Panc1 (cell line): ENCODE measurements around the gene CHURC1.

- RRBS, 2 experiments, result no CpG with 5 or more reads among the region's 12 CpGs
Measured at GRCh38 chr14:64186062-64186797, 107.9 kb downstream of the ESR2 start.

GRCh38 chr14:64391843-64392522 is 3.8 kb downstream of the MTHFD1 start:
- RRBS, 2 experiments, result no CpG with 5 or more reads among the region's 2 CpGs

- RRBS, 2 experiments, result no CpG with 5 or more reads among the region's 9 CpGs
Measured at GRCh38 chr14:64425718-64426373, 37.7 kb downstream of the MTHFD1 start.

- RRBS, 2 experiments, result no CpG with 5 or more reads among the region's 6 CpGs
Measured at GRCh38 chr14:64507463-64508350, 3.1 kb downstream of the ZBTB1 start.

- RRBS, 2 experiments, result no CpG with 5 or more reads among the region's 10 CpGs
Measured at GRCh38 chr14:64645242-64645967, 58.8 kb upstream of the PLEKHG3 start.

DNA sequence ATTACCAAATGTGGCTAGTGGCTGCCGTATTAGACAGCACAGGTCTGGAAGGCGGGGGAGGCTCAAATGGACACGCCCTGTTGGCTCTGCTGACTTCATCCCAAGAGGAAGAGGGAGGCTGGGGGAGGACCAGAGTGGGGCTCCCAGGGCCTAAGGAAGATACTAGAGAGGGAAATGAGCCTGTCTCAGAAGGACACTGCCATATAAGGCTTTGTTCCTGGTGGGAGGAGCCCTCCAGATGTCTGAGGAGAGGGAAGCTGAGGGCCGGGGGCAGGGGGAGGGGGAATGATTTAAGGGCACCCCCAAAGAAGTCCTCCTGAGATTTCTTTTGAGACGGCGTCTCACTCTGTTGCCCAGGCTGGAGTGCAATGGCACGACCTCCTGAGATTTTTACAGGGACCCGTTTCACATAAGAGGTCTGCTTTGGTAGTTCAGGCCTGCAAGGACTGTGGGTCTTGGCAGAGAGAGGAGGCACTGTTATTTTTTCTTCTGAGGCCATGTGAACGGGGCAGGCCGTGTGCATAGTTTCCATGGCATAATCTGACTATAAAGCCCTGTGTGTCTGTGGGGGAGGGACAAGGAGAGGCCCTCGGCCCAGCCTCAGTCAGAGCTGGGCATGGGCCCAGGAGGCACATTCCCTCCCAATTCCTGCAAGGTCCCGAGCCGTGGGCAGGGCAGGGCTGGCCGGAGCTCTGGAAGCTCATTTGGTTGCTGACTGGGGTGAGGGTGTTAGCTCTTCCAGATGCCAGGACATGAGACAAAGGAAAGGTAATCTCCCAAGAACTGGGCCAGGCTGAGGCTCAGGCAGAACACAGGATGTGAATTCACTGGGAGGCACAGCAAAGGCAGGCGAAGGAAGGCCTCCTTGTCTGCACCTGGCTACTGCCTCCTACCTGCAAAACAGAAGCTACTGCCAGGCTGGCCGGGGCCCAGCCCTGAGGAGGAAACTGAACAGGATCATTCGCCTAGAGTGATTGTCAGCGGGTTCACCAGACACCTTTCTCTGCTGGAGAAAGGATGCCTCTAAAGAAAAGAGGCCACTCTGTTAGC is 22.1 kb upstream of the PLEKHG3 start:
- RRBS, 2 experiments, result no CpG with 5 or more reads among the region's 18 CpGs

- RRBS, 2 experiments, result no CpG with 5 or more reads among the region's 24 CpGs
Measured at GRCh38 chr14:64683006-64683889, 21.0 kb upstream of the PLEKHG3 start.

- RRBS, 2 experiments, result 4 to 26% methylated on average over 2 of the region's 26 CpGs
Measured at GRCh38 chr14:64715279-64716528, 11.5 kb downstream of the PLEKHG3 start.

DNA sequence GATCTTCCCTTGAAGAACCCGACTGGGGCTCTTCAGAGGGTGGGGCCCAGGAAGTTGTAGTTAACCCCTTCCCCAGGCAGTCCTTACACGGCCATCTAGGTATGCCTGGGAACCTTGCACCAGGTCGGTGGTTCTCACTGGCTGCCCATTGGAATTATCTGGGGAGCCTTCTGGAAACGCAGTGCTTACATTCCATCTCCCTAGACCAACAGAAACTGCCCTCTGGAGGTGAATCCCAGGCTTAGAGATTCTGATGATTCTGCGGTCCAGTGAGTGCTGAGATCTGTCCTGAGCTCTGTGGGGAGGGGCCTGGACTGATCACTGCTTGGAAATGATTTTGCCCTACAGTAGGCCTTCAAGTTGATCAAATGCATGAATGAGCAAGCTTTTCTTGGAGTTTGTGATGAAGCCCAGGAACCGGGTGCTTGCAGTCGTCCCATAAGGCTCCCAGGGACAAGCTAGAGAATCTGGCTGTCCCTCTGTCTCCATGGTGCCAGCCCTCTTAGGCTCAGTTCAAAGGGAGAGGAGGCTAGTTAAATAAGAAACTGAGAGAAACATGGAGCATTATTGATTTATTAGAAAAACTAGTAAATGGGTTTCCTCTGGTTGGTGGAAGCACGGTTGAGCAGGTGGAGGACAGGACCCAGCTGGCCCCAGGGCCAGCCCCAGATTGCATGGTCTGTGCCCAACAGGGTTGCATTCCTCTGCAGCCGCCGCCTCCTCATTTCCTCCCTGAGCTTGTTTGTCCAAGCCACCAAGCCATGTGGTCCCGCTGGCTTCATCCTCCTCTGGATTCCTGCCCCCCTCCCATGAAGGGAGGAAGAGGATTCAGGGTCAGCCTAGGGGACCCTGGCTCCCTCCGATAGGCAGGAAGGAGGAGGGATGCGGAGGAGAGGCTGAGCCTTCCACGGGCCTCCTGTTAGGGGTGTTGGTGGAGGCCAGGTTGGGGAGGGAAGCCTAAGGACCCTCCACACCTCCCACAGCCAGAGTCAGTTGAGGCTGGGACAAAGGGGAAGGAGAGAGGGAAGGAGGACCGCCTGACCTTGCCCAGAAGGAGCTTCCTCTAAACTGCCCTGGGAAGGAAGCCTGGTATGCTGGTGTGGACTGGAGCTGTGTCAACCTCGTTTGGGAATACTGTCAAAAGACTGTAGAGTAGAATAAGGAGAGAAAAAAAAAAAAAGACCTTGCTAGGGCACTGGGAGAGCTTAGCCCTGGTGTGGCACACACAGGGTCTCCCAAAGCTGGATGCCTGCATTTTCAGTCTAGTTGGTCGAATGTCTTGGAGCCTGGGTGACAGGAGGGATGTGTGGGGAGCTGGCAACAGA is 42.0 kb downstream of the PLEKHG3 start:
- RRBS, 2 experiments, result no CpG with 5 or more reads among the region's 17 CpGs

DNA sequence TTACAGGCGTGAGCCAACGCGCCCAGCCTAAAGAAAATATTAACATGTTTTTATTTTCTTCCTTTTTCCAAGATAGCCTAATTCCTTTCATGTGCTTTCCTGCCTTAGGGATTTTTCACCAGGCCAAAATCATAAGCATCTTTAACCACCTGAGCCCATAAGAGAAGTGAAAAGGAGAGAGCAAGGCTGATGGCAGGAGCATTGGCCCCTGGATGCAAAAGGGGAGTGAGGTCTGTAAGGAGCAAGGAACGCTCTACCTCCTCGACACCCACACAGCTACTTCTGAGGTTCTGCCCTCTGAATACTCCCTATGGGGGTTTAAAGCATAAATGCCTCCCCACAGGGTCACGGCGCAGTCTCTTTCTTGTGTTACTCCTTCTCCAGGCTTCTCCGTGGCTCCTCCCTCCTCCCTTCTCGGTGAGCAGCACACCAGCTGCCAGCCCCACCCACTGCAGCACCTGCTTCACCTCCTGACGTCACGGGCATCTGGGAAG is 67.4 kb downstream of the SPTB start:
- RRBS, 2 experiments, result no CpG with 5 or more reads among the region's 11 CpGs

- RRBS, 2 experiments, result no CpG with 5 or more reads among the region's 6 CpGs
Measured at GRCh38 chr14:64858013-64858470, 21.7 kb downstream of the SPTB start.

GRCh38 chr14:64914017-64914541 is at the start of gene CHURC1:
TSS of gene CHURC1 (plus strand) at chr14:64914455.
- RRBS, 2 experiments, result 2 to 8% methylated on average over 5 to 6 of the region's 30 CpGs

- RRBS, 2 experiments, result 4% methylated on average over 9 of the region's 28 CpGs; no CpG with 5 or more reads in 1 of the 2 experiments
Measured at GRCh38 chr14:64914542-64915278, 455 bp downstream of the CHURC1 start.

DNA sequence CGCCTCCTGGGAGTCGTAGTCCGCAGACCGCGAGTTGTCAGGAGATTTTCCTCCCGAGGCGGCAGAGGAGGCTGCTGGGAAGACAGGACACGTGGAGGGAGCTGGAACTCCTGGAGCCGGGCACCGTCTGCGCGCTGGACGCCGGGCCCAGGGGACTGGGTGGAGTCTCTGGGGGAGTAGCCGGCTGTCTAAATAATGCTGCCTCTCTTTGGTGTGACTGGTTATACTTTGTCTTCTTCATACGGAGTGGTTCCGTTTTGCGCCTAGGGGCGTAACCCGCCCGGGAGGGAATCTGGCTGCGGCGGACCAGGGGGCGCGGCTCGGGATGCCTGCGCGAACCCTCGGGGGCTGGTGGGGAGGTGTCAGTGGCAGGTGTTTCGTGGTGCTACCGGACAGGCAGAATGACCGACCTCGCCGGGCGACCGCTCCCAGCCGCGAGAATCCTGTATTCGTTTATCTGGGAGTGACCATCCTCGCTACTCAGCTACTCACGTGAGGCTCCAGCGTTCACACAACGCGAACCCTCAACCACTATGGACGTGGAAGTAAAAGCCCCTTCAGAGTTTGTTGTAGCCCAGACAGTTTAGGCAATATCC is 554 bp upstream of the MAX start:
- RRBS, 2 experiments, result 2 to 3% methylated on average over 6 to 11 of the region's 45 CpGs

DNA sequence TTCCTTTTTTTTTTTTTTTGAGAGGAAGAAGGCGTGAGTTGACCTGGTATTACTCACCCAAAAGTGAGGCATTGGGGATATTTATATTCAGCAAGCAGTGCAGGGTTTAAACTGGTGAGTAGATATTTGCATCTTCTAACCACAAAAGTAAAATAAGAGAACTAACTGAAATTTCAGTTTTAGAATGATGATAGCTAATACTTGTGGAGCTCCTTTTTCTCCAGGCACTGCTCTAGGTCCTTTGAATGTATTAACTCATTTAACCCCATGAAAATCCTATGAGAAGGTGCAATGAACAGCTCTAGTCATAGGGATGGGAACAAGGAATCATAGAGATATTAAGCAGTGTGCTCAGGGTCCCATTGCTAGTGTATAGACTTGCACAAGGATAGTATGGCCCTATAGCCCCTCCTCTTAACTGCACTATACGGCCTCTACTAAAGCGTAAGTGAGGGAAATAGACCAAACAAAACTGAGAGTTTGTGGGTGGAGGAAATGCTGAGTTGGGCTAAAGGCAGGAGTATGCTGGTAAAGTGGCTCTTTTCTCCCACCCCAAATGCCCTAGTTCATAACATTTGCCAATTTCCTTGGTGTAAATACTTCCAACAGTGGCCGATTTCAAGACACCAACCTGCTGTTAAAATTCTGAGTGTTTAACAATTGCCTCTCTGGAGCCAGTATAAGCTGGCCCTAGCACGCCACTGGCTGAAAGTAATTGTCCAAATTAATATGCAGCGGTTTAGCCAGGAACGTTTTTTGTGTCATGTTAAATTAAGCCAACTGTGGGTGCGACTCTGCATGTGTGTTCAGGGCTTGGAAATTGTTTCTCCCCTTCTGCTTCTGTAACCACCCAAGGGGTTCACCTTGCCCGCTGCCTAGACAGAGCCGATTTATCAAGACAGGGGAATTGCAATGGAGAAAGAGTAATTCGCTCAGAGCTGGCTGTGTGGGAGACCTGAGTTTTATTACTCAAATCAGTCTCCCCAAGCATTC is 104.5 kb upstream of the MAX start:
- RRBS, 2 experiments, result no CpG with 5 or more reads among the region's 11 CpGs

GRCh38 chr14:65411531-65412139 is 895 bp upstream of the FUT8 start:
- RRBS, 2 experiments, result under 1 to 4% methylated on average over 19 of the region's 44 CpGs

GRCh38 chr14:65413369-65413814 is 862 bp downstream of the FUT8 start:
- RRBS, 2 experiments, result 1 to 6% methylated on average over 6 of the region's 32 CpGs

DNA sequence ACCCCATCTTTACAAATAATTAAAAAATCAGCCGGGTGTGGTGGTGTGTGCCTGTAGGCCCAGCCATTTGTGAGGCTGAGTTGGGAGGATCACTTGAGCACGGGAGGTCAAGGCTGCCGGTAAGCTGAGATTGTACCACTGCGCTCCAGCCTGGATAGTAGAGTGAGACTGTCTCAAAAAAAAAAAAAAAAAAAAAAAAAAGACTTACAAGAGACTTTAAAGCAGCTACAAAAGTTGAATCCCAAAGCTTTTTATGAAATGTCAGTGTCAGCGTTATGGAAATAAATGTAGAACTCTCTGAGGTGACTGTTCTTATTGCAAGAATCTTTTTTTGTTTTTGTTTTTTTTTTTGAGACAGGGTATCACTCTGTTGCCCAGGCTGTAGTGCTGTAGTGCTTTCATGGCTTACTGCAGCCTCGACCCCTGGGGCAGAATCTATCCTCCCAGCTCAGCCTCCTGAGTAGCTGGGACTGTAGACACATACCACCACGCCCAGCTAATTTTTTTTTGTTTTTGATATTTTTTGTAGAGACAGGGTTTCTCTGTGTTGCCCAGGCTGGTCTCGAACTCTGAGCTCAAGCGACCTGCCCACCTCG is 17.3 kb downstream of the FUT8 start:
- RRBS, 2 experiments, result no CpG with 5 or more reads among the region's 10 CpGs

GRCh38 chr14:65898795-65899030 is 486.2 kb downstream of the FUT8 start:
- RRBS, 2 experiments, result no CpG with 5 or more reads among the region's 3 CpGs

GRCh38 chr14:66495611-66496021 is 9.4 kb downstream of the CCDC196 start:
- RRBS, 2 experiments, result no CpG with 5 or more reads among the region's 1 CpG